ENCODE results near the genes DLEC1, OXSR1, TTC21A and RPL14.

- PRO-cap = no peak
Observed at GRCh38 chr3:38004804-38005687, 14.5 kb downstream of the VILL start.

GRCh38 chr3:38039022-38039847 lies at the start of gene DLEC1:
Gene DLEC1 (plus strand): TSS chr3:38039208.
- PRO-cap = no peak

GRCh38 chr3:38165331-38166301 lies at the start of gene OXSR1:
Gene OXSR1 (plus strand): TSS chr3:38165537.
- PRO-cap = bidirectional peak, plus-strand start at chr3:38165571, minus-strand start at chr3:38165445; bidirectional peak, plus-strand start at chr3:38165792, minus-strand start at chr3:38165740; unidirectional peak, minus-strand start at chr3:38165925

- PRO-cap = no peak
Observed at GRCh38 chr3:38348809-38349313, 2.3 kb downstream of the XYLB start.

GRCh38 chr3:38457411-38458140 lies 3.9 kb downstream of the ACVR2B start:
- PRO-cap = no peak

GRCh38 chr3:38489621-38490133 lies 6.5 kb upstream of the EXOG start:
- PRO-cap = no peak

GRCh38 chr3:38533106-38533823 lies 37.1 kb downstream of the EXOG start:
- PRO-cap = no peak

DNA sequence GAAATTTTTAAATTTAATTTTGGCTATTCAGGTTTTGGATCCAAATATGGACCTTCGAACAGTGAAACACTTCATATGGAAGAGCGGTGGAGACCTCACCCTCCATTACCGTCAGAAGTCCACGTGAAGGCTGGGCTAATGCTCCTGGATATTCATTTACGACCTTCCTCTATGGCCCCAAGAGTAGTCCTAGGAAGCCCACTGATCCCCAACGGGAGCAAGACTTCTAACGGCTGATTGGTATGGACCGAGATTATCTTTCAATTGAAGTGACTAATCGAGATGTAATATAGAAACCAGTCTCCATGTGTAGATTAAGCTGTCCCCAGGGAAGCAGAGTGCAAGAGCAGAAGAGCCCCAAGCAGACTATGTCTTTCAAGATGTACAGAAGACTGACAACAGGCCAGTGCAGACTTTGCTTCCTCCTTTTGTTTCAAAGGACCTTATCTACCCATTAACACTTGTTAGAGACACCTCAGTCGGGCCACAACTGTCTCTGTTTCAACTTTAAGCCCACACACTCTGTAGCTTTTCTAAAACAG lies 12.7 kb downstream of the GORASP1 start:
- PRO-cap = no peak

GRCh38 chr3:39107510-39108292 lies at the start of gene TTC21A:
Gene TTC21A (plus strand): TSS chr3:39107680.
- PRO-cap = bidirectional peak, plus-strand start at chr3:39107741, minus-strand start at chr3:39107600

- PRO-cap = no peak
Observed at GRCh38 chr3:39125633-39126267, 18.3 kb downstream of the TTC21A start.

- PRO-cap = no peak
Observed at GRCh38 chr3:39140495-39141276, 12.7 kb downstream of the CSRNP1 start.

GRCh38 chr3:39154385-39155107 lies 1.2 kb upstream of the CSRNP1 start:
- PRO-cap = unidirectional peak, minus-strand start at chr3:39154564

- PRO-cap = no peak
Observed at GRCh38 chr3:39185218-39185709, 7.1 kb downstream of the XIRP1 start.

GRCh38 chr3:39271347-39271941 lies 8.4 kb downstream of the CX3CR1 start:
- PRO-cap = no peak

DNA sequence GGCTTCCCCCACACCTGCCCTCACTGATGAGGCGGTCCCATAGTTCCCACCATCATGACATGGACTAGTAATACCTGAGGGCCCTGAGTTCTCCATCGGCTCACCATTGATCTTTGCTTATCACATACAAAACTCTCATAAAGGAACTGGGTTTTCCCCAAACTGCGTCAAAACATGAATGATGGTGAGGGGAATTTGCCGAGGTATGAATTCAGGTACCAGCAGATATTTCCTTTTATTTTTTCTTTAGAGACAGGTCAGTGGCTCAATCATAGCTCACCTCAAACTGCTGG lies 1.5 kb upstream of the CCR8 start:
- PRO-cap = no peak

DNA sequence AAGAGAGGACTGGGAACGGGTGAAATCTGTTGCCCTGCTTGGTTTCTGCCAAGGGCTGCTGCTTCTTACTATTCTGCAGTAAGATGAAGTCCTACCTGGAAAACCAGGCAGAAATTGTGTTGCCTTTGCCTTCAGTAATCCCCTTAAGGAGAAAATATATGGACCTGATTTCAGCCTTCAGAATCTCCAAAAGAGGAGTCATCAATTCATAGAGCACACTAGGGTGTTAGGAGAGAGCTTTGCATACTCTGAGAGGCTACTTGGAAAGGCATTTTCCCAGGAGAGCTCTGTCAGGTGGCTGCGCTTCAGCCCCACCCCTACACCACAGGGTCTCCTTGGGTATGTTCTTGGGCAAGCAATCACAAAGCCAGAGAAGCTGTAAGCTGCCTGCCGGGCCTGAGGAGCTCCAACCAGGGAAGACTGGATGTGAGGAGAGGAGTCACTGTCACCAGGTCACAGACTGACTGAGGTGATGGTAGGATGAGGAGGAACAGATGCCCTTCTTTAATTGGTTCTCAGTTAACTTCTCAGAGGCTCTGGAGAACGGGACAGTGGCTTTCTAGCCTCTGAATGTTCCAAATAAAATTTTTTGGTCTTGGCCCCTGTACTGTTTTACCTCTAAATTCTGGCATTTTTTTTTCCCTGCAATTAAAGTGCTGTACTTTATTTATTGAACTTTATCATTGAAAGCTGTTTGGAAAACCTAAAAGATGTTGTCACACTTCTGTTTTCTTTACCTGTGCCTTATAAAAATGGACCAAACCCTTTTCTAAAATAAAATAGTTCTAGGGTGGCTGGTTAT lies 9.8 kb upstream of the RPSA start:
- PRO-cap = no peak

GRCh38 chr3:40044067-40044556 lies 234.7 kb downstream of the MYRIP start:
- PRO-cap = no peak

DNA sequence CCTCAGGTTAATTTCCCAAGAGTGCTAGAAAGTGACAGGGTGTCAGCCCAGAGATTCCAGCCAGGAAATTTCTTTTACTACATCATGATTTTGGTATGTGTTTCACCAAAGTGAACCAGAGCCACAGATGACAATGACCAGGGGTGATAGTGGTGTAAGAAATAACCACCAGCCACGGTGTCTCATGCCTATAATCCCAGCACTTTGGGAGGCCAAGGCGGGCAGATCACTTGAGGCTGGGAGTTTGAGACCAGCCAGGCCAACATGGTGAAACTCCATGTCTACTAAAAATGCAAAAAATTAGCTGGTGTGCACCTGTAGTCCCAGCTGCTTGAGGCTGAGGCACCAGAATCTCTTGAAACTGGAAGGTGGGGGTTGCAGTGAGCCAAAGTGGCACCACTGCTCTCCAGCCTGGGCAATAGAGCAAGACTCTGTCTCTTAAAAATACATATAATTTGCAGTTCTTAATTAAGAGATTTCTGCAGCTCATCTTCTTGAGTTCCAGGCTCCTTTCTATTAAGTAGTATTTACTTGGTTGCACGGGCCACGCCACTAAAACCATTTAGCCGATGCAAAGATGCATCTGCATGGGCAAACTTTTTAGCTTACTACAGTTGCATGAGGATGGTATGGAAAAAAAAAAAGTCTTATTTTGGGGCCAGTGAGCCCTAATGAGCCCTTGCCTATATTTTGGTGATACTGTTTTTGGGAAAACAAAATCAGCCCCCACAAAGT lies 3.5 kb downstream of the EIF1B start:
- PRO-cap = no peak

DNA sequence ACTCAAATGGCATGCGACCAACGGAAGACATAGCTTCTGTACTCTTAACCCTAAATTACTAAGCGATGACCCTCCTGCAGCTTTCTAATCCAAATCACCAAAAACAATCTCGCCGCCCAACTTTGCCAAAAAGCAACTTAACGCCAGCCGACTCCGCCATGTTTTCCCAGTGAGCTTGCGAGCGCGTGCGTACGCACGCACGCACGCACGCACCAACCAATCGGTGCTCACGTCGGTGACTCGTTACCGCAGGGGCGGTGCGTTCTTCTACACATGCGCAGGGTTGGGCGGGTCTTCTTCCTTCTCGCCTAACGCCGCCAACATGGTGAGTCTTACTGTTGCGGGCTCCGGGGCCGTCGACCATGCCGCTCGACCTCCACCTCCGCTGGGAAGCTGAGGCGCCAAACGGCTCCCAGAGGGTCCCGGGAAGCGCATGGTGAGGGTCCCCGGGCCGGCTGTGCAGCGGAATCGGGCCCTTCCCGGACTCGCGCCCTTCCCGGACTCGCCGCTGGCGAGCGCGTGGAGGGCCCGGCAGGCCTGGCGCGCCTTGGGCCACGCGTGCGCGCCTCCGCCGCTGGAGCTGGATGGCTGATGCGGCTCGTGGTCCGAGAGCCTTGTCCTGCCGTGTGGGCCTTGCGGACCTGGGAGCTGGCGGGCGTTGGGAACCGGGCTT lies at the start of gene RPL14:
TSS of gene RPL14 (plus strand) at position 301 of the 673 bp plus-strand sequence.
- PRO-cap = bidirectional peak, plus-strand start at position 301 of the sequence, minus-strand start at position 165 of the sequence

DNA sequence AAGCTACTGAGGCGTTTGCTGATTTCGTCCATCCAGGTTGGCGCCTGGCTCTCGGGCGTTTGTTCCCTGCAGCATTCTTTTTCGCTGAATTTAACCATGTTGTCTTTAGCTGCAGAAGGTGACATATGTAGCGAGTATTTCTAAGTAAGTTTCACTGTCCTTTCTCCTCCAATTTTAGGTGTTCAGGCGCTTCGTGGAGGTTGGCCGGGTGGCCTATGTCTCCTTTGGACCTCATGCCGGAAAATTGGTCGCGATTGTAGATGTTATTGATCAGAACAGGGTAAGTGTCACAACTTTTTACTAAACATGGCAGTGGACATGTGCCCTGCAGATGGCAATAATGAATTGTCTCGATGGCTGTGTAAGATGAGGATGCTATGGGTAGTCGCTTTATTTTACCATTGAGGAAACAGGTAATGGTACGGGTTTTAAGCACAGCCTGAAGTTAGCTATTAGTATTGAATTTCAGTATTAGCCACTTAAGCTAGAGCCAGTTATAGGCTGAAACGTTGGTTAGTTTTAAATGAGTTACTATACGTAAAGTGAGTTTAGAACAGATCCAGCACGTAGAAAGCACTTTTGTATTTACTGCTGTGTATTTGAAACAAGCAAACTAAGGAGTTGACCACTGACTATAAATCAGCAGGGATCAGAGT lies 701 bp downstream of the RPL14 start:
- PRO-cap = no peak